REH cell (cell line): ENCODE results near the genes ZNF391, H2BC14, H1-5 and ZKSCAN4.

- PRO-cap = bidirectional peak, plus-strand start at chr6:26555266, minus-strand start at chr6:26554932
Measured at GRCh38 chr6:26555181-26555593, 17.0 kb downstream of the HMGN4 start.

DNA sequence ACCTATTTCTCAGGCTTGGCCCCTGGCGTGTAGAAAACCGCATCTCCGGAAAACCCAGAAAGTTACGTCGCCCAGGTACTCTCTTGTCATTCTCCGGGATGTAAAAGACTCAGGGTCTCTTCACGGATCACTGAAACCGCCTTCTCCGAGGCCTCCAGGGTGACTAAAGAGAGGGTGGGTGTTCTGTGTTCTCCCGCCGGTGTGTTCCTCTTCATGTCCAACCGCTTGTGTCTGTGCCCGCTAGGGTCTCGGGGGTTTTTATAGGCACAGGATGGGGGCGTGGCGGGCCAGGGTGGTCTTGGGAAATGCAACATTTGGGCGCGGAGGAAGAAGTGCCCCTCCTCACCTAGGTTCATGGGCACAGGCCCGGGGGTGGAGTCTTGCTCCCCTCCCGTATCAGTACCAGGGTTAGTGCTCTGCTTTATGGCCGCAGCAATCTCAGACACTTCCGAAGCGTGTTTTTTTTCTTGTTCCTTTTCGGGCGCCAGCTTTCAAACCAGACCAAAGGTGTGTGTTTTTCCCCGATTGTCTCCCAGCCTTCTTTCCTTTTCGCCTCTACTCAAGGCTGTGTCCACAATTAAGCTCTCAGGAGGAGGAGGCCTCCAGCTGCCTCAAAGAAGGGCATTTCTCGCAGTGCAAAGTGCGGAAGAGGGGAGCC is 95.3 kb upstream of the ZNF322 start:
- PRO-cap = no peak

GRCh38 chr6:27145519-27146516 is 837 bp downstream of the H2BC12 start:
- PRO-cap = bidirectional peak, plus-strand start at chr6:27146175, minus-strand start at chr6:27145978

DNA sequence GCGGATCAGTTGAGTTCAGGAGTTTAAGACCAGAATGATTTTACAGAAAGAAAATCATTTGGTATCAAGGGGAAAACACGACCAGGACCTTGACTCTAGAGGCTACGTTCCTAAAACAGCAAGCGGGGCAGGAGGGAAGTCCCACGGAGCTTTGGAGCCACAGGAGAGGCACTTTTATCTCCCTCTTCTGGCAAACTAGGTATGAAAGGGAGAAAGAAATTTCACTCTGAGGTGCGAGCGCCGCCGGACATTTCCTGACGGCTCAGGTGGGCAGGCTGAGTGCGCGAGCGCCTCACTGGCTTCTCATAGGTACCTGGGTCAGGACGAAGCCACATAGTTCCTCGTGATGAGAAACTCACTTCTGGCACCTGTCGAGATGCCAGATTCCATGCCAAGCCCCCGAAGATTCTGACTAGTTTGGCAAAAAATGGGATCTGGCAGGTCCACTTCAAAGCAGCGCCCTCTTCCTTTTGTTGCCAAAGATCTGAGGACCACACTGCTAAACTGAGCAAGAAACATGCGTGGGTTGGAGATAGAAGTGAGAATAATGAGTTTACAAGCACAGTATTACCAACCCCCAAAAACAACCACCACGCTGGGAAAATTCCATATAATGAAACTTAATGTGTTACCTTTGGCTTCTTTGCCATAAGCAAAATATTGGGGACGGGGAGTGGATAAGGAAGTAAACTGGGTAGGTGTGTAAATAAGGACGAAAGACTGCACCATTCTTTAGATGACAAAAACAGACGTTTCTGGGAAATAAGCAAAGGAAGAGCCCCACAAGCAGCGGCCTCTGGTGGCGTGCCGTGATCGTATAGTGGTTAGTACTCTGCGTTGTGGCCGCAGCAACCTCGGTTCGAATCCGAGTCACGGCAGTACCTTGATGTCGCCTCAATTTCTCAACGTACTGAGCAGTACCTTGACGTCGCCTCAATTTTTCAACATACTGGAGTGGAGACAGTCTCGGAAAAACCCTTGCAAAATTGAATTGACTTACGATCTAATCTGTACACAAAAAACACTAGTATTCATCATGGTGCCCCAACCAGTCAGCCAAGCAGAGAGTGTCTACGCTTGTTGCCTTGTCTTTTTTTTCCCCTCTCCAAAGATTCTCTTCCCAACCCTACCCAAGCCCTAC is 10.8 kb downstream of the H2AC12 start:
- PRO-cap = no peak

GRCh38 chr6:27187184-27188298 is 40.6 kb downstream of the H2AC12 start:
- PRO-cap = no peak

DNA sequence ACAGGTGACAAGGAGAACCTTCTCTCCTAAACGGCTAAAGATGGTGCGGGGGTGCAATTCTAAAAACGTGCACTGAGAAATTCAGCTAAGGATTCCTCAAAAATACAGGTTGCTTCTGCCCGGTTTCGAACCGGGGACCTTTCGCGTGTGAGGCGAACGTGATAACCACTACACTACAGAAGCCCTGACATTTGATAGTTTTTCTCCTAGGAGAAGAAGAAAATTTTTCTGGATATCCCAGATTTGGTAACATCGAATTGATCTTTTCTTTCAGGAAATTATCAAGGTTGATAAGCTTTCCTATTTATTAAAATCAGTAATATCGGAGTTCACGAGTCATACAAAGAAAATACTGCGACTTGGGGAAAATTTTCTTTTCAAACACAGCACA is 31.9 kb downstream of the POM121L2 start:
- PRO-cap = no peak

DNA sequence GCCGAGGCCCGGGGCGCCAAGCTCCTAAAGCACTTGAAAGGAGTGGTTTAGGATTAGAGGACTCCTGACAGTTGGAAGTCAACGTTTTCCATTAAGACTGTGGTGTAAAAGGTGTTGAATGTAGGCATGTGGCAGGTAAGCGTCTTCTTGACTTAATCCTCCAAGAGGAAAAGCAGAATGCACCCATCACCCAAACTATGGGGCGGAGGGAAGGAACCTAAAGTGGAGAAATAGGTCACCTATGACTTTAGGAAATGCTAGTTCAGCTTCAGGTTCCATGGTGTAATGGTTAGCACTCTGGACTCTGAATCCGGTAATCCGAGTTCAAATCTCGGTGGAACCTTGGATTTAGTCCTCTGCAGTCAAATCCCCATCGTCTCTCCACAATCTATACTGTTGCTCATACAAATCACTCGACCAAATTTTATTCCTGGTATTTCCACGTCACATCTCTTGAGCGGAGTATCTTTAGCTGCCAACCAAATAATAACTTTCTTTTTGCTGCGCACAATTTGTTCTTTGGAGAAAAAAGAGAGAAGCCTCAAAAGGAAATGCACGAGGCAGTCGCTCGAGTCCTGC is 16.8 kb downstream of the POM121L2 start:
- PRO-cap = no peak

DNA sequence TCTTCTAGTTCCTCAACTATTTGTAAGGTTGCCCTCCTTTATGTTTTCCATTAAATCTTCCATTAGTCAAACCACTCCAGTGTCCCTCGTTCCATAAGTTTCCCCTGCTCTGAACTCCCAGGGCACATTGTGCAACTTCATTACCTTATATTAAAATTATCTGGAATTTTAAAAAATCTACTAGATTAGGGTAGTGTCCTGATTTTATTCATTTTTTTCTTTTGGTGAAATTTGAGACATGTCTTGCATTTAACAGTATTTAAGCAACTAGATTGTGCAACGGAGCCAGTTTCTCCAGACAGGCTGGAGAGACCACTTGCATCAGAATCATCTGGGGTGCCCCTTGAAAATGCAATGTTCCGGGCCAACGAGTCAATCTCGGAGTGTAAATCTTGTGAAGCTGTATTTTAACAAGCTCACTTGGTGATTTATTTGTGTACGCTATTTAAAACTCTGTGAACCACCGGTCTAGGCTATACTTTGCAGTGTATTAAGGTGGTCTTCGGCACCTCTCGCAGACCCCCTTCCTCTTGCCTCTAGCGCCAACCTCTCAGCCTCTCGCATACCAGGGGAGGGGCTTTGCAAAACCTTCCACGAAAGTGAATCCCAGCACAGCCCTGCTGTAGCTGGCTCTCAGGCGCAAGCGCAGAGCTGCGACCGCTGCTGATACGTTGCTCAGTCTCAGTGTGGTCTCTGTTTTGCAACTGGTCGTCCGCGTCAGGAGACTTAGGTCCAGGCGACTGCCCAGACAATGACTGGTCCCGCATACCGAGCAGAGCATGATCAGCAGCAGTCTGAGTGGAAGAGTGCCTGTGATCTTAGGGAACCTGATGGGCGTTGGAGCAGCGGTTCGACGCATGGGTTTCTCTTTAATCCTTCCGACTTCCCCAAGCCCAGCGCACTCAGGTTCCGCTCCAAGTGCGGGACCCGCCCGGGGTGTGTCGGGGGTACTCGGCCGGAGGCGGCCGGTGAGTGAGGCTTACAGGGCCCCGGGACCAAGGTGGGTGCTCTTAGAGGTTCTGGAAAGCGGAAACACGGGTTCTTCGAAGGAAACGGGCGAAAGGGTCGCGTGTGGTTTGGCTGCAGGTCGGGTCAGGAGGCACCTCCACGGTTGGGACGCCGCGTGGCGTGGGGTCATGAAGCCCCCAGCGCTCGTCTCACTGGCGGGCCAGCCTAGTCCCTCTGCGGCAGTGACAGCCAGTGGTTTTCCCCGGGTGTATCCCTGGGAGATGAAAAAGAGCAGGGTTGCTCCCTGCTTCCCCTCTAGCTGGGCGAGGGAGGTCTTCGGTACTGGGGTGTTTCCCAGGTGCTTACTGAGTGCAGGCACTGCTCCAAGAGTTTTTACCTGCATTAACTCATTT is at the start of gene ZNF391:
TSS of gene ZNF391 (plus strand) at position 684 of the 1,361 bp plus-strand sequence.
- PRO-cap = no peak

DNA sequence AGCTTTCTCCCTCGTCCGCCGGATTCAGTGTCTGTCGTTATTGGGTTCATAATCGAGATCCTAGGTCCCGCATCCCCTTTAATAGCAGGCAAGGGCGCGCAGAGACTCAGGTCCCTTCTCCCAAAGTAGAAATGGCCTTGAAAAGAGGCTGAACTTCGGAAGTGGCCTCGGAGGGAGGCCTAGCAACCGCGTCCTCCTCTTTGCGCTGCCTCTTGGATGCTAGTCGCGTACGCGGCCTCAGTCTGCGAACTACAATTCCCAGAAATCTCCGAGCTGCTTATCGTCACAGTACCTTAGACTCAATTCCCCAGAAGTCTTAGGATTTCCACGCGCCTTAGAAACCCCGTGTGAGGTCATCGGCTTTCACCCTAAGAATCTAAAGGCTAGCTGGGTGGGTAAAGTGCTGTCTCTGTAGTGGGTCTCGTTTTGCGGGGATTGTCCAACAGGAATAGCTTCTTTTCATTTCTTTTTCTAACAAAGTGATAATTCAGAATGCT is 34.4 kb downstream of the ZNF391 start:
- PRO-cap = no peak

GRCh38 chr6:27479851-27480250 is 6.9 kb upstream of the ZNF184 start:
- PRO-cap = unidirectional peak, minus-strand start at chr6:27479985

DNA sequence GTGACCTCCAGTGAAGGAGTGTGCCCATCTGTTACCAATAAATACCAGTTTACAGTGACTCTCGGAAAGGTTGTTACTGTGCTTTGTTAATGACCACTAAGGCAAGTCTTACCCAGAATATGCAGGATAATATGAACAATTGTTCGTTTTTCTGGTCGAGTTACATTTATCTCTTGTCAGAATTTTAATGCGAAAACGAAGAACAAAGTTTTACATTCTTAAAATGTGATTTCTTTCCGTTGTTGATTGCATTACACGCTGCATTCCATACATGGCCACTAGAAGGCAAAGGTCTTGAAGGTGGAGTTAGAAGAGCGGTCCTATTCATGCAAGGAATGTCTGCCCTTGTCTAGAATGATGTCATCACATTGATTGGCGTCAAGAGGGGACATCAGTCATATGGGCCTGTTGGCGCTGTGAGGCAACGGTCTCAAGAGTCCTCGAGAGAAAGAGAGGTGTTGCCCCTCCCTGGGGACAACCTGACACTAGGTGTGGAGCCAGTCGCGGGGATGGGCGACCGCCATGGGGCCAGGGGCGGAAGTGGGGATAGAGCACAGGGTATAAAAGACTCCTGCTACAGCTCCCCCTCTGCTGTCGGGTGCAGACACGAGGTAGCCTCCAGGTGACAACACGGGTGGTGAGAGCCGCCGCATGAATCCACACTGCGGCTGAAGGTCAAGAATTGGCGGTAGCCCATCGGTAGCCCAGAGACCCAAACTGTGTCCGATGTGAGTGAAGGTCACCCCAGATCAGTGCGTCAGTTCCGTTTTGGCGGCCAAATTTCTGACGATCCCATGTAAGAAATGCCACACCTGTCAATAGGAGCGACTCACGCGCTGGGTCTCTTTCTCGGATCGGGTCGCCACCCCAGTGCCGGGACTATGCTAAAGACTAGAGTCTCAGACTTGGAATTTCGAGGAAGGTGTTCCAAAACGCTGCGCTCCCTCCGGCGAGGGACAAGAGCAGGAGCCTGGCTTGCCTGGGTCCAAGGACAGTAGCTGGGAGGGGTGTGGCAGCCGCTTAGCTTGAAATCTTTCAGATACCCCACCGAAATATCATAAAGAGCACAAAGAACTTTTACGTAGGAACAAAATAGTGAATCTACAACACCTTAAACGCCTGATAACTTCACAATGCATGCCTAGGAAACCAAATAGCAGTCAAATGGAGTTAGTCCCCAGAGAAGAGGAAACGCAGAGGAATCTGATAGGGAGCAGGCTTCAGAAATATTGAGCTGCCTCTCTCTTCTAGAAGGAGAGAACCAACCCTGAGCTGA is 93.2 kb upstream of the ZNF184 start:
- PRO-cap = no peak

DNA sequence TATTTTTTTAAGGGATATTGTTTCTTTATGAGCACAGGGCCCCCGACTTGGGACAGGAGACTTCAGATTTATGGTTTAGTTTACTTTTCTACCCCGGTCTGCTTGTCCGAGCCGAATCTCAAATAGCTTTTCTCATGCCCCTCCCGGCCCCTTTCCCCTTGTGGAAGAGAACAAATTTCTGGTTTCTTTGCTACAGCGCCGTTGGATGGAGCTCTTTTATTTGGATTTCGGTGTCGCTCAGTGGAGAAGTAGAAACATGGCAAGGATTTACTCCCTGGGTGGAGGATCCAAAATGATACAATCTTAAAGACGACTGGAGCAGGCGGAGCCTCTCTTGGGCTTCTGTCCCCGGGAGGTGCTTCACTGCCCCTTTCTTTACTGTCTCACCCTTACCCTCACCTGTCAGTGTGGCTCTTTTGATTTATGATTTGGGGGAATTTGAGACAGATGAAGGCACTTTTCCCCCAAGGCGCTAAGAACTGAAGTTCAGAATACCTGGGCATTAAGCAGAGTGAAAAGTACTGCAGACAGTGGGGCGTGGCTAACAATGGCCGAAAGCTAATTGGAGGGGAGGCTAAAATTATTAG is 144.8 kb upstream of the ZNF184 start:
- PRO-cap = no peak

- PRO-cap = no peak
Measured at GRCh38 chr6:27728361-27728702, 79.4 kb downstream of the H2BC13 start.

DNA sequence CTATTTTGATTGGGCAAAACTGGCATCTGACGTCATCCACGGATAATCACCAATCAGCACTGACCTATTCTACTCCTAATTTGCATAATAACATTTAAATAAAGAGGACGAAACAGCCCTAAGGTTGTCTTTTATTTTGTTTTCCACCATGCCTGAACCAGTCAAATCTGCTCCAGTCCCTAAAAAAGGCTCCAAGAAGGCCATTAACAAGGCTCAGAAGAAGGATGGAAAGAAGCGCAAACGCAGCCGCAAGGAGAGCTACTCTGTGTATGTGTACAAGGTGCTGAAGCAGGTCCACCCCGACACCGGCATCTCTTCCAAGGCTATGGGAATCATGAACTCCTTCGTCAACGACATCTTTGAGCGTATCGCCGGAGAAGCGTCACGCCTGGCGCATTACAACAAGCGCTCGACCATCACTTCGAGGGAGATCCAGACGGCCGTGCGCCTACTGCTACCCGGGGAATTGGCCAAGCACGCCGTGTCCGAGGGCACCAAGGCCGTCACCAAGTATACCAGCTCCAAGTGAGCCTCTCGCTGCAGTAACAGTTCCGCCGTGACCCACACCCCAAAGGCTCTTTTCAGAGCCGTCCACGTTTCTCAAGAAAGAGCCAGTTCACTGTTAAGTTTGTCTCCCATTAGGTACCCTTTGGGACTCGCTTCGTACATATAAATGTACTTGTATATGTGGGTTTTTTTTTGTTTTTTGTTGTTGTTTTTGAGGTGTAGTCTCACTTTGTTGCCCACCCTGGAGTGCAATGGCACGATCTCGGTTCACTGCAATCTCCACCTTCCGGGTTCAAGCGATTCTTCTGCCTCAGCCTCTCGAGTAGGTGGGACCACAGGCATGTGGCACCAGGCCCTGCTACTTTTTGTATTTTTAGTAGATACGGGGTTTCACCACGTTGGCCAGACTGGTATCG is at the start of gene H2BC14:
TSS of gene H2BC14 (plus strand) at position 127 of the 923 bp plus-strand sequence.
- PRO-cap = bidirectional peak, plus-strand start at position 127 of the sequence, minus-strand start outside the sequence; bidirectional peak, plus-strand start outside the sequence, minus-strand start at position 760 of the sequence

DNA sequence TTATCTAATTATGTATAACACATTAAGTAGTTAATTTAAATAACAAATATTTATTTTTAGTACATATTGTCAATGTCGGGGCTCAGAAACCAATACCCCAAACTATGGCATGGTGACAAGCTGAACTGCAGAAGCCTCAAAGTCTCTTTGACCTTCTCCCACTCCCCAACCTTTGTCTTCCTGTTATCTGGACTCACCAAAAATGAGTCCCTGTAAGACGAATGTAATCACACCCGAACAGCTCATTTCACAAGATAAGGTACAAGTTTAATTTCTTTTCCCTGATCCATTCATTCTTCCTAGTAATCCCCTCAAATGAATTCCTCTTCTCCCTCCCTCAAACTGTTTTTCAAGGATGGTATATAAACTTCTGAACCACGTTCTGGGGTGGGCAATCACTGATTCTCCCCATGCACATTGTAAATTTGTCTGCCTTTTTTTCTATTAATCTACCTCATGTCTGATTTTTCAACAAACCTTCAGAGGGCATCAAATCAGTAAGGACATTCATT is 3.3 kb downstream of the H2AC15 start:
- PRO-cap = no peak

- PRO-cap = bidirectional peak, plus-strand start at chr6:27866409, minus-strand start at chr6:27866149
Measured at GRCh38 chr6:27865896-27866504, 883 bp downstream of the H2AC16 start.

DNA sequence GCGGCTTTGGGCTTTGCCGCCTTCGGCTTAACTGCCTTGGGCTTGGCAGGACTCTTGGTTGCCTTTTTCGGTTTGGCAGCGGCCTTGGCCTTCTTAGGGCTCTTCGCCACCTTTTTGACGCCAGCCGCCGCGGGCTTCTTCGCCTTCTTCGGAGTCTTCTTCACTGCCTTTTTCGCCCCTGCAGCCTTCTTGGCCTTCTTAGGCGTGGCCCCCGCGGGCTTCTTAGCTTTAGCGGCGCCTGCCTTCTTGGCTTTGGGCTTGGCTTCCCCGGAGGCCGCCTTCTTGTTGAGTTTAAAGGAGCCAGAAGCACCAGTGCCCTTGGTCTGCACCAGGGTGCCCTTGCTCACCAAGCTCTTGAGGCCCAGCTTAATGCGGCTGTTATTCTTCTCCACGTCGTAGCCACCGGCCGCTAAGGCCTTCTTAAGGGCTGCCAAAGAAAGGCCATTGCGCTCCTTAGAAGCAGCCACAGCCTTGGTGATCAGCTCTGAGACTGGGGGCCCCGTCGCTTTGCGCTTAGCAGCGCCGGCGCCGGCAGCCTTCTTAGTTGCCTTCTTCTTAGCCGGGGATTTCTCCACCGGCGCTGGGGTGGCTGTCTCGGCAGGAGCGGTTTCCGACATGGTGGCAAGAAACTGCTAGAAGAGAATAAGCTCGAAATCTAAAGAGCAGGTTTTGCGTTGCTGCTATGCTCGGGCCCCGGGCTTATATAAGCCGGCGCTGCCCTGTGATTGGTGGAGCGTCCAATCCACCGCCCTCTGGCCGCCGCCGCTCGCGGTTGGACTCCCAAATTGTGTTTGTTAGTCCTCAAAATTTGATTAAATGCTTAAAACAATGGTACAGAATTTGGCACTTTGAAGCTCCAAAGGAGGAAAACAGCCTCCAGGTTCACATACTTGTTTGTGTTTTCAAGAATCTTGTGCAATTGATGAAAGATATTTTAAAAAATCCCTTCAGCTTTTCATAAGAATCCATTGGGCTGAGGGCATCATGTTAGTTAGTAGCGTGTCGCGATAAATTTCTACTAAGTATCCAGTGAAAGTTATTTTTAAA is at the start of gene H1-5:
TSS of gene H1-5 (minus strand) at position 676 of the 1,047 bp plus-strand sequence.
- PRO-cap = bidirectional peak, plus-strand start at position 447 of the sequence, minus-strand start at position 676 of the sequence

- PRO-cap = unidirectional peak, minus-strand start at chr6:27902570; bidirectional peak, plus-strand start at chr6:27902984, minus-strand start at chr6:27902981; unidirectional peak, minus-strand start at chr6:27903231
Measured at GRCh38 chr6:27902041-27903523, 9.4 kb downstream of the H2BC17 start.

DNA sequence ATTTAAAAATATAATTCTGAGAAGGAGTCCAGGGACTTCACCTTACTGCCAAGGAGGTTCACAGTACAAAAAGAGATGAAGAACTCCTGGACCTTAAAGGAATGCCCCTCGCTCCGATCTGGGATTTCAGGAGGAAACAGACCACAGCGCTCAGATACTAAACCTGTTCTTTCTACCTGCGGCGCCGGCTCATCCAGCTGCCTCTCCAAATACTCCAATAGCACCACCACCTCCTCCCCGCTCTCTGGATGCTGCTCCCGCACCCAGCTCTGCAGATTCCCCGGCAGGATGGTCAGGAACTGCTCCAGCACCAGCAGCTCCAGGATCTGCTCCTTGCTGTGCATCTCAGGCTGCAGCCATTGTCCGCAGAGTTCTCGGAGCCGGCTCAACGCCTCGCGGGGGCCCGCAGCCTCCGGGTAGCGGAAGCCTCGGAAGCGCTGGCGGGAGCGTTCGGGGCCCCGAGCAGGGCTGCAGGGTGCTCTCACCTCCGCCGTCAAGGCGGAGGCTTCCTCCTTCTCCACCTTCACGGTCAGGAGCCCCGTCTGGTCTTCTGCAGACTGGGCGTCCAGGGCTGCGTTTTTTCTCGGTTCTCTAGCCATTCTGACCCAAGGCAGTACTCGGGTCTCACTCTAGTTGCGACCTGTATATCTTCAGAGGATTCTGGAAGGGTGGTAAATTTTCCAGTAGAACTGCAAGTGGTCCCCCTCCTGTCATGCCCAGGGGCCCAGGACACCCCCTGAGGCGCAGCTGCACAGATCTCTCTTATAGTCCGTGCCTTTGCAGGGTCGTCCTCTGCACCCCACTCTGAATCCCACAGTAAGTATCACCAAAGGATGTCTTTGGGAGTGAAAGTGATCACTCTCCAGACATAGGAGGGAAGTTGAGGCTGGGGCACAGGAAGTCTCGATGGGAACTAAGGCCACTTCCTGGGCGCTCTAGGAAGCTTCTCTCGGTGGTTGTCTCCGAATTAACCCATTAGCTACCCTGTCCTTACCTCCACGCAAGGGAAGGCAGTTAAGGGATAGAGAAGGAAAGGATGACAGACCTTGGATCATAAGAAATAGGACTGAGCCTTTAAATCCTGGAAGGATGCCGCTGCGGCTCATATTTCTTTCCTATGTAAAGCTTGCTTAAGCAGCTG is at the start of gene ZKSCAN4:
TSS of gene ZKSCAN4 (minus strand) at position 888 of the 1,141 bp plus-strand sequence.
- PRO-cap = bidirectional peak, plus-strand start at position 359 of the sequence, minus-strand start at position 361 of the sequence; bidirectional peak, plus-strand start at position 1,013 of the sequence, minus-strand start at position 882 of the sequence

- PRO-cap = no peak
Measured at GRCh38 chr6:28259482-28259965, 427 bp downstream of the NKAPL start.